Fallopian tube (tissue), 1 donor: ENCODE measurements around a stretch of chr10.

- PRO-cap, result no peak
Measured at GRCh38 chr10:95542644-95543442, 18.3 kb downstream of the SORBS1 start.

- PRO-cap, result no peak
Measured at GRCh38 chr10:95784061-95784846, 28.3 kb downstream of the ENTPD1 start.

DNA sequence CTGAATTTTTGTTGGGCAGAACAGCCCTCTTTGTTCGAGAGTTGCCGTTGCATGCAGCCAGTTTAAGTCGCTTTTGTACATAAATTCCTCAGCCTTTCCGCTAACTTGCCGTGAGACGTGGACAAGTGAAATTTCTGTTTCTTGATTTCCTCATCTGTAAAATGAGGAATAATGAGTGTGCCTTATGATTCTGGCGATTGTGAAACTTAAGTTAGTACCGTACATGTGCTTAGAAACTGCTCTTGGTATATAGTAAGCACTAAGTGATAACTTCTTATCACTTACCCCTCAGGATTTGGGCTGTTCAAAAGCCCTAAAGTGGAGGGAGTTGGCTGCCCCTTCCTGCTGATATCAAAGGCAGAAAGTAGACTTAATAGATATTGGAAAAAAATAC, 1.4 kb downstream of the CCNJ start:
- PRO-cap, result no peak

GRCh38 chr10:96056892-96057612, 13.7 kb downstream of the CCNJ start:
- PRO-cap, result no peak

- PRO-cap, result no peak
Measured at GRCh38 chr10:96139233-96139864, 9.3 kb downstream of the ZNF518A start.

GRCh38 chr10:96269259-96269767, 2.1 kb downstream of the BLNK start:
- PRO-cap, result no peak

GRCh38 chr10:96374980-96375750, 16.4 kb upstream of the OPALIN start:
- PRO-cap, result no peak

- PRO-cap, result no peak
Measured at GRCh38 chr10:96380873-96381292, 22.1 kb upstream of the OPALIN start.

GRCh38 chr10:96508968-96509547, 4.7 kb downstream of the TLL2 start:
- PRO-cap, result no peak

- PRO-cap, result no peak
Measured at GRCh38 chr10:96514845-96515524, 1.3 kb upstream of the TLL2 start.

DNA sequence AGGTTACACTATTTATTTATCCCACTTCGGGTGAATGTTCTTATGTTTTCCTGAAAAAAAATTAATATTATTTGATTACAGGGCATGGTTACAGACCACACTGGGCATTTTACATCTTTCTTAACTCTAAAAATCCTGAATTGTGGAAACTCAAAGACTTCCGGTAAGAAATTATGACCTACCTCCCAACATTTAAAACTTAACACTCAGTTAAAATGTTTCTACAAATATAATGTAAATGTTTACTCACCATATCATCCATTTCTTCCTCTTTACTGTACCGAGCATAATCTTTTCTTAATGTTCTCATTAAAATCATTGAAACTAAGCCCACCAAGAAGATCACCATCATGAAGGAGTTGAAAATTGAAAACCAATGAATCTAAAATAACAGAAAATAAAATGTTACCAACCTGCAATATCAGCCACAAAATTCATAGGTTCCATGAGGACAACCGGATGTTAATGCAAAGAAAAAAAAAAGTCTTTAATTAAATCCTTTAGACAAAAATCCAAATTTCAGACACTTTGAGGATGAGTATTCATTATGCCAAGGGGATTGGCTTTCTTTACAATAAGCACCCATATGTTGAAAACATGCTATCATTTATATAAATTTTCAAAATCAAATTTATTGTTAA, 34.0 kb downstream of the TM9SF3 start:
- PRO-cap, result no peak

- PRO-cap, result no peak
Measured at GRCh38 chr10:96577924-96578326, 8.9 kb downstream of the TM9SF3 start.

DNA sequence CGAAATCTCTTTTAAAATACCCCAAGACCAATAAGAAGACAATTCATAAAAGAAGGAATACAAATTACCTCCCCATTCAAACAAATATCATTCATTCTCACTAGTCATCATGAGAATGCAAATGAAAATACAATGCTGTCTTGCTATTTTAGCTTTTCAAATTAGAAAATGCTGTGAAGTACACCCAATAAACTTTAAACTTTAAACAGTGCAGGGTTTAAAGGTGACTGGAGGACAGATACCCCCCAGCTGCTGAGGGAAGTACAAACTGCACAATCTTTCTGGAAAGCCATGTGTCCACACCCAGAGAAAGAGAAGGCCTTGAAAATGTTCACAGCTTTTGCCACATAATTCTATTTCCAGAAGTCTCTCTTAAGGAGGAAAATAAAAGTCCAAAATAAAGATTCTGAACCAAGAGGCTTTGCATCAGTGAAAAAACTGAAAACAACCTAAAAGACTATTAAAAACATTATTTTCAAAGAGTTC, 56.5 kb downstream of the PIK3AP1 start:
- PRO-cap, result no peak

GRCh38 chr10:96676388-96676697, 44.0 kb downstream of the PIK3AP1 start:
- PRO-cap, result no peak

GRCh38 chr10:96695272-96695685, 25.0 kb downstream of the PIK3AP1 start:
- PRO-cap, result no peak

- PRO-cap, result no peak
Measured at GRCh38 chr10:96747762-96748351, 27.5 kb upstream of the PIK3AP1 start.

GRCh38 chr10:96750071-96750803, 29.9 kb upstream of the PIK3AP1 start:
- PRO-cap, result no peak

DNA sequence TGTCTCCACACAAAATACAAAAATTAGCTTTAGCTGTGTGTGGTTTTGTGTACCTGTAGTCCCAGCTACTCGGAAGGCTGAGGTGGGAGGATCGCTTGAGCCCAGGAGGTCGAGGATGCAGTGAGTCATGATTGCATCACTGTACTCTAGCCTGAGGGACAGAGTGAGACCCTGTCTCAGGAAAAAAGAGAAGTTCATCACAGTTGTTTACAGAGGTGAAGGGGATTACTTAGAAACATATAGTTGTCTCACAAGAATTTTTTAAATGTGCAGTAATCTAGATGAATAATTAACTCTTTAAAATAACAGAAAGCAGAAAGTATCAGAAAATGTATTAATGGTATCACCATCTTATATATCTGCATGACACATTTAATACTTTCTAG, 8.9 kb downstream of the LCOR start:
- PRO-cap, result no peak

DNA sequence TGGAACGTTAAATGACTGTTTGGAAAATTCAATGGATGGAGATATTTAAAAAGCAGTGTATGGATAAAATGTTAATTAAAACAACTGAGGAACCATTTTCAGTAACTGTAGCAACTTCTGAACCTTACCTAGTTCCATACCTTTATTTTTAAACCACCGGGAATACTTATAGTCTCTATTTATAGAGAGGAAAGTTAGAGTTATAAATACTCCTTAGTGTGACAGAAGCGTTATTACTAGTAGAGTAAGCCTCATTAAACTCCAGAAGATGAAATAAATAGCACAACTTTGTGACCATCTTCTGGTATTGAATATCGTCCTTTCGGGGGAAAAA, 114.9 kb downstream of the LCOR start:
- PRO-cap, result no peak

DNA sequence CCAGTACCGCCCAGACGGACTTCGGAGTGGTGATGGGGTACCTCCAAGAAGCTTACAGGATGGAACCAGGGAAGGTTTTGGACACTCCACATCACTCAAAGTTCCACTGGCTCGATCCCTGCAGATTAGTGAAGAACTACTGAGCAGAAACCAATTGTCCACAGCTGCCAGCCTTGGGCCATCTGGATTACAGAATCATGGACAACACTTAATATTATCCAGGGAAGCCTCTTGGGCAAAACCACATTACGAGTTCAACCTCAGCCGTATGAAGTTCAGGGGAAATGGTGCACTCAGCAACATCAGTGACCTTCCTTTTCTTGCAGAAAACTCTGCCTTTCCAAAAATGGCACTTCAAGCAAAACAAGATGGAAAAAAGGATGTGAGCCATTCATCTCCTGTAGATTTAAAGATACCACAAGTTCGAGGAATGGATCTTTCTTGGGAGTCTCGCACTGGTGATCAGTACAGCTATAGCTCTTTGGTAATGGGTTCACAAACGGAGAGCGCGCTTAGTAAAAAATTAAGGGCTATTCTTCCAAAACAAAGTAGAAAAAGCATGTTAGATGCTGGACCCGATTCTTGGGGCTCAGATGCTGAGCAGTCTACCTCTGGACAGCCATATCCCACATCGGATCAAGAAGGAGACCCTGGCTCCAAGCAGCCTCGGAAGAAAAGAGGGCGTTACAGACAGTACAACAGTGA, 123.0 kb downstream of the LCOR start:
- PRO-cap, result no peak